ENCODE results near the genes SH3TC1, USP17L17, USP17L19 and USP17L28.

DNA sequence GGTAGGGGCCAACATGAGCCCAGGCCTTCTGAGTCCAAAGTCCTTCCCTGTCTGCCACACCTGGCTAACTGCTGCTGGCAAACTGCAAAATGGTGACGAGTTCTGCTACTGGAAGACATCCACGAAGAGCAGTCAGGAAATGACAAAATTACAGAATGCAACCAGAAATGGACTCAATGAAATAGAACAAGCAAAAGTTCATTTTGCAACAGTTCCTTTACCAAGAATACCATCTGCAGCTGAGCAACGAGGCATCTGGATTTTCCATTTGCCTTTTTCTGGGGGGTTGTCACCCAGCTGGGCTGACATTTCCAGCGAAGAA is 70.2 kb upstream of the AFAP1 start:
- PRO-cap, result no peak
- RAMPAGE, long total RNA, result no peak
- RRBS, result no CpG with 5 or more reads among the region's 4 CpGs

GRCh38 chr4:8127970-8129051 is 30.3 kb downstream of the ABLIM2 start:
- PRO-cap, result no peak
- RAMPAGE, long total RNA, result no peak
- RRBS, result no CpG with 5 or more reads among the region's 25 CpGs

DNA sequence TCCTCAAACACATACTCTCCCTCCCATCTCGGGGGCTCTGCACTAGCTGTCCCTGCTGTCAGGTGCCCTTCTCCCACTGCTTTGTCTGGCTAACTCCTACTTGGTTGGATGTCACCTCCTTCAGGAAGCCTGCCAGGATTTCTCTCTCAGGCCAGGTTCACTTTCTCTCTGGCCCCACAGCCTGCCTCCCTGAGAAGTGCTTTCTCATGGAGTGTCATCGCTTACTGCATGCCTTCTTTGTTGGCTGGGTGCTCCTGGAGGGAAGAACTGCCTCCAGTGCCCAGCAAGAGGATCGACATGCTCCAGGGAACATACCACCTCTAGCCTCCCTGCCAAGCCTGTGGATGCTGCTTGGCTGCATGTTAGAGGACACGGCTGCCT is 15.2 kb downstream of the ABLIM2 start:
- PRO-cap, result no peak
- RAMPAGE, long total RNA, result no peak
- RRBS, result no CpG with 5 or more reads among the region's 4 CpGs

DNA sequence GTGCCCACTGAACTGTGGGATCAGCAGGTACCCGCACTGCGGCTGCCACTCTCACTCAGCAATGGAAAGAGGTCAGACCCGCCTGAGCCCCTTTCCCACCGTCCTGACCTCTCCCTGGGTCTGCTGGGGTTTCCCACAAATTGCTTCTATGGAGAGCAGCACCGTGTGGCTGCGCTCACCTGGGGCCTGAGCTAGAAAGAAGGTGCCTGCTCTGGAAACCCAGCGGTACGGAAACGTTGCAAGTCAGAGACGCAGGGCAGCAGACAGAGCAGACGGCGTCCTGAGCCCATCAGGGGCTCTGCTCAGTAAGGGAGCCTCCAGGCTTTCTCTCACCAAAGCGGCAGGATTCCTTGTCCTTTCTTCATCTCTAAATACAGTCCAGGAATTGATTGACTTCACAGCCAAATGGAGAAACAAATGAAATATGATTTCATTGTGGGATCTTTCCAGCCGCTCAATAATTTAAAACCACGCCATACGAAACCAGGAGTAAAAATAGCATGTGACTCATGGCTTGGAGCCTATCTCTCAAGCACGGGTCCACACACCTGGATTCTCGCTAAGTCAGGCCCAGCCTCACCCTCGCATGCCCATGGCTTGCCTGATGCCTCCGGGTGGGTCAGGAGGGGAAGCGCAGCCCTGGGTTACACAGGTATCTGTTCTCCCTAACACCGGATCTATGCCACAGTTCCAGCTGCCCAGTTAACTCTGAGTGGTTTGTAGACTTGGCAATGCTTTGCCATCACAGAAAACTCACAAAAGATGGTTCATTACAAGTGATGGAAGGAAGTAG is 5.4 kb upstream of the ABLIM2 start:
- PRO-cap, result no peak
- RAMPAGE, long total RNA, result no peak
- RRBS, result 90% methylated on average over 3 of the region's 22 CpGs

DNA sequence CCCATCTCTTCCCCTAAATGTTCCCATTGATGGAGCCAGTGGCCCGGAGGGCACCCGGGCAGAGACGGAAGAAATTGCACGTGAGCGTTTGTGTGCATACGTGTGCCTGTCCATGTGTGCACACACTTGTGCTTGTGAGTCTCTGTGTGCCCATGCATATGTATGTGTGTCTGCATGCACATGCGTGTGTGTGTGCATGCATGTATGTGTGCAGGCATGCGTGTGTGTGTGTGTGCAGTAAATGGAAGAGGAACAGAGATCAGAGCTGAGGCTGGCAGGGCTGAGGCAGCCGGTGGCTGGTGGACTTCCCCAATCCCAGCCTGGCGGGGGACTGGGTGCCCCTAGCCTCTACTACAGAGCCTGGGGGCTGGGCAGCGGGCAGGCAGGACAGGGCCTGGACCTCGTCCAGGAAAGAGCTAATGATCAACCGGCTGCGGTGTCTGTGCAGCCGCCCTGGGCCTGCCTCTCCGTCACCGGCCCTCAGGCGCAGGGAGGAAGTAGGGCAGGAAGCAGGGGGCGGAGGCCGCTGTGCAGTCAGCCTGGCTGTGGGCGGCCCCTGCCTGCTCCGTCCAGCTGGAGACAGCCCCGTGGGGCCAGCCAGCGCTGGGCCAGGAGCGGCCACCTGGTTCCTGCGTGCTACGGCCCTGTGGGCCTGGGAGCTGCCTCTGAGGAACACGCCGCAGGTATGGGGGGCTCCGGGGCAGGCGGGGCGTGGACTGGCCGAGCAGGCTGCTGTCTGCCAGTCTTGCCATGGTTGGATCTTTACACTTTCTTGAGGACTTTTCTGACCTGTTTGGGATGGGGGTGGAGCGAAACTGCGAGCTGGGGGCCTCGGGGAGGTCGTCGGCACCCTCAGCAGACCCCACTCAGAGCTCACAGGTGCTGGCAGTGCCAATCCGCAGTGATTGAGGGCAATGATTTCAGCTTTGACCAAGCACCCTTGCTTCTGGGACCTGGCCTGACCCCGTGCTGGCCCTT is at the start of gene SH3TC1:
Gene SH3TC1, plus strand, starts transcription at position 568 of the 978 bp plus-strand sequence.
- PRO-cap, result no peak
- RAMPAGE, long total RNA, result no peak
- RRBS, result 2% methylated on average over 5 of the region's 40 CpGs

DNA sequence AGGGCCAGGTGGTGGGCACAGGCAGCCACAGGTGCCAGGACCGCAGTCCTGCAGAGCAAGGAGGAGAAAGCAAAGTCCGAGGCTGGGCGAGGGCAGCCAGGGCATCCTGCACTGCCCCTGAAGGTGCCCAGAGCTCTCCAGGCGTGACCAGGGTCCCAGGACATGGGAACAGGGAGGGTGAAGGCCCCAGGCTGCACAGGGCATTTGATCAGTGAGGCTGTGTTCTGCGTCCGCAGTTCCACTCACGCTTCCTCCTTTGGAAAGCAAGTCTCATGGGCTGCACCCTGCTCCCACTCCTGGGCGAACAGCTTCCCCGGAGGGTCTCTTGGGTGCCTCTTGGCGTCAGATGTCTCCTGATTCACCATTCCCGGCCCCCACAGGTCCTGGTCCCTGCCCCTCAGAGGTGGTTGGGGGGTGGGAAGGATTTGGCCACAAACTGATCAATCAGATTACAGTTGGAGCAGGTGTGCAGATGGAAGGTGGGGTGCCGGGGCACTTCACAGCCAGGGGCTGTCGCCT is 3.1 kb downstream of the SH3TC1 start:
- PRO-cap, result no peak
- RAMPAGE, long total RNA, result no peak
- RRBS, result 82% methylated on average over 2 of the region's 13 CpGs

DNA sequence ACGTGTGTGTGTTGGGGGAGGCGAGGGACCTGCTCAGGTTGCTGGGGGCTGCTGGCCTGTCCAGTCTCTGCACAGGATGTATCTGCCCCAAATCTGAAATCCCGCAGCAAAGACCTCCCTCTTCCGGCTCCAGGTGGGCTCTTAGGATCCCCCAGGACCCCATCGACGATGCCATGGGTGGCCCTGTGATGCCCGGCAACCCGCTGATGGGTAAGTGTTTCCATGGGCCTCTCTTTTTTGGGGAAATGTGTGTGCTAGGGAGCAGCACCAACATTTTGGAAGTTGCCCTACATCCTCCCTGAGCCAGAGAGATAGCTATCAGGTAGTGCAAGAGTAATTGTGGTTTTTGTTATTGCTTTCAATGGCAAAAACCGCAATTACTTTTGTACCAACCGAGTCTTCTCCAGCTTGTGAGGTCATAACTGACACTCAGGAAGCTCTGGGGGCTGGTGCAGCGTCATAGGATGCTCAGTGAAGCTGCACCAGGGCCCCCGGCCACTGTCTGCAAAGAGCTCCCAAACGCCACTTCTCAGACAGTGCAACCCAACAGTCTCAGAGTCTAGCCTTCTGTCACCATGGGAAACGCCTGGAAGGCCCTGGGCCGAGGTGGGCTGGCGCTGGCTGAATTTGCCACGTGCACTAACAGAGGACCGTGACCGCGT is 19.2 kb downstream of the SH3TC1 start:
- PRO-cap, result no peak
- RAMPAGE, long total RNA, result no peak
- RRBS, result 93% methylated on average over 4 of the region's 20 CpGs

GRCh38 chr4:8221380-8222042 is 22.4 kb downstream of the SH3TC1 start:
- PRO-cap, result no peak
- RAMPAGE, long total RNA, result no peak
- RRBS, result no CpG with 5 or more reads among the region's 6 CpGs

DNA sequence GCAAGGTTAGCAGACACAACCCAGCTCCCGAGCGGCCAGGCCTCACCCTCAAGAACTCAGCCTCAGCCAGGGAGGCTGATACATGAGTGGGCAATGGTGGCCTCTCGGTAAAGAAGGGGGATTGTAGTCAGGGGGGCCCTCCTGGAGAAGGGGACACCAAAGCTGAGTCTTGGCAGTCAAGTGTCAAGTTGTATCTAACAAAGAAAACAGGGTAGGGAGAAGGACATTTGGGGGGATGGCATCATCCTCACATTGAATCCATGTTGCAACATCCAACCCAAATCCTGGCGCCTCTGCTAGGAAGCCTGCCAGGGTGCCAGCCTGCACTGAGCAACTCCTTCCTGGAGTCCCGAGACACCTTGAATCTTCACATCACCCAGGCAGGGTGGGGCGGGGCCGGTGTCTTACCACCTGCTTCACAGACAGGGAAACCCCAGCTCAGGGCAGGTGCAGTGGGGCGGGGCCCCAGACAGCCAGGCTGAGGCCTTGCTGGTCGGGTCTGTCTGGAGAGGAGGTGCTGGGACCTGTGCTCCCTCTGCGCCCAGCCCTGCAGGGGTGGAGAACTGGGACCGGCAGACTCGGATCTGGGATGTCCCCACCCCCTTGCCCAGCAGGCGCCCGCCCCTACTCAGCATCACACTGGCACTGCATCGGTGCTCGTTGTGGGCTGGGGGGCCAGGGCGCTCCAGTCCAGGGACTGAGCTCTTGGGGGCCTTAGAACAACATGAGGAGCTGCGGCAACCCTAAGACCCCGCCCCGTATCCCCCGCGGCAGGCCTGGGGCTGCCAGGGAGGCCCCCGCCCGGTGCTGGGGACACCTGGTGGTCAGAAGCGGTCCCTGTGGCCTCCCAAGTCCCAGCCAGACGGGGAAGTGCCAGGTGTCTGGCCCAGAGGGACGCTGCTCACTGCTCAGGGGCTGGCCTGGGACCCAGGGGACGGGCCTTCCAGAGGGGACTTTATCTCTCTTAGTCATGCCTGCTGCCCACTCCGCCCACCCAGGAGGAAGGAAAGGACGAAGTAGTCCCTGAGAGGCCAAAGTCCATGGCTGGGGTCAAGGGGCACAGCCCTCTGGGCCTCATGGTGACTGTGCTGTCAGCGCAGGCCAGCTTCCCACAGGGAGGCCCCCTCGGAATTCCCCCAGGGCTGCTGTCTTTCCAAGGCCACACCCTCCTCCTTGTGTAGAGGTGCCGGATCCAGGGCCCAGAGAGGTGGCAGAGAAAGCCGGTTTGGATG is 31.3 kb upstream of the HTRA3 start:
- PRO-cap, result no peak
- RAMPAGE, long total RNA, result no peak
- RRBS, result no CpG with 5 or more reads among the region's 34 CpGs

GRCh38 chr4:8242204-8242708 is 27.3 kb upstream of the HTRA3 start:
- PRO-cap, result no peak
- RAMPAGE, long total RNA, result no peak
- RRBS, result 60% methylated on average over 2 of the region's 21 CpGs

DNA sequence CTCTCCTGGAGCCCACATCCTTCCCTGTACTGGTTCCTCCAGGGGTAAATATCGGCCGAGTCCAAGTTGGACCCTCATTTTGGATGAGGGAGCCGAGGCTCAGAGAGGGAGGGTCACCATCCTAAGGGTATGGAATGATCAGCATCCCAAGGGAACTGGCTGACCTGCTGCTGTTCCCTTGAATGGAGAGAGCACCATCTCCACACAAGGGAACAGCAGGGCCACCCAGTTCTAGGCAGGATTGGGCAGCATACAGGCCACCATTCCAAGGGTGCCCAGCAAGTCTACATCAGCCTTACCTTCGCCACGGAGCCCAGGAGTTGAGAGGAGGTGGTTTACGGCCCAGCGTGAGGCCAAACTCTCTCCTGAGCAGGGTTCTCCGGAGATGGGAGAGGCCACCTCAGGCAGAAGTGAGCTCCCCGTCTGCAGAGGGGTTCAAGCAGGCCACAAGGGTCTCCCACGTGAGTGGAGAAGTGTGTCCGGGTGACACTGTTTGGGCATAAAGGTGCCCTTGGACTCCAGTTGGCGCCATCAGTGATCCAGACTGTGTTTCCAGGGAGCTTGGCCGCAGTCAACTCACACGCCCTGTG is 24.8 kb upstream of the HTRA3 start:
- PRO-cap, result no peak
- RAMPAGE, long total RNA, result no peak
- RRBS, result 95% methylated on average over 3 of the region's 14 CpGs

DNA sequence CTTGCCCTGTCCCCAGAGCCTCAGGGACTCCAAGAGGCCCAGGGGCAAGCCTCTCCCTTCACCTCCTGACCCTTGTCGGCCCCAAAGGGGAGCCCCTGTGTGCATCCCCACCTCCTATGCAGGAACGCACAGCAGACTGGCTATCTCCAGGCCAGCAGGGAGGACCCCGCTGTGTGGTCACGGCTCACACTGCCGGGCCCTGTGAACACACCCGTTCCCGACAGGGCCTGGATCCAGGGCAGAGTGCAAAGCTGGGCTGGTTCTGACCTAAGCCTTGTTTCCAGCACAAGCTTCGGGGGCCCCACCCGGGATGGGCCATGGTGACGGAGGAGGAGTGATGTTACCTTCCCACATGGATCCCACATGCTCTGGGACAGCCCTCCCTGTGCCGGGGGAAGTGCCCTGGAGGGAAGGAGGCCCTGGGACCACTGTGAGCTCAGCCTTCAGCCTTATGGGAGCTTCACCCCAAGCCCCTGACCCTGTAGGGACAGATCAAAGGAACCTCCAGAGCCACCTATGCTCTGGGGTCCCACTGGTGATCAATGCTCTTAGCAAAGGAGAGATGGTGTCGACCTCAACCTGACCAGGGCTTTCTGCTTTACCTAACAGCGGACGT is 21.9 kb upstream of the HTRA3 start:
- PRO-cap, result no peak
- RAMPAGE, long total RNA, result no peak
- RRBS, result 74% methylated on average over 7 of the region's 14 CpGs

- PRO-cap, result no peak
- RAMPAGE, long total RNA, result no peak
- RRBS, result no CpG with 5 or more reads among the region's 10 CpGs
Measured at GRCh38 chr4:8278424-8278799, 8.9 kb downstream of the HTRA3 start.

DNA sequence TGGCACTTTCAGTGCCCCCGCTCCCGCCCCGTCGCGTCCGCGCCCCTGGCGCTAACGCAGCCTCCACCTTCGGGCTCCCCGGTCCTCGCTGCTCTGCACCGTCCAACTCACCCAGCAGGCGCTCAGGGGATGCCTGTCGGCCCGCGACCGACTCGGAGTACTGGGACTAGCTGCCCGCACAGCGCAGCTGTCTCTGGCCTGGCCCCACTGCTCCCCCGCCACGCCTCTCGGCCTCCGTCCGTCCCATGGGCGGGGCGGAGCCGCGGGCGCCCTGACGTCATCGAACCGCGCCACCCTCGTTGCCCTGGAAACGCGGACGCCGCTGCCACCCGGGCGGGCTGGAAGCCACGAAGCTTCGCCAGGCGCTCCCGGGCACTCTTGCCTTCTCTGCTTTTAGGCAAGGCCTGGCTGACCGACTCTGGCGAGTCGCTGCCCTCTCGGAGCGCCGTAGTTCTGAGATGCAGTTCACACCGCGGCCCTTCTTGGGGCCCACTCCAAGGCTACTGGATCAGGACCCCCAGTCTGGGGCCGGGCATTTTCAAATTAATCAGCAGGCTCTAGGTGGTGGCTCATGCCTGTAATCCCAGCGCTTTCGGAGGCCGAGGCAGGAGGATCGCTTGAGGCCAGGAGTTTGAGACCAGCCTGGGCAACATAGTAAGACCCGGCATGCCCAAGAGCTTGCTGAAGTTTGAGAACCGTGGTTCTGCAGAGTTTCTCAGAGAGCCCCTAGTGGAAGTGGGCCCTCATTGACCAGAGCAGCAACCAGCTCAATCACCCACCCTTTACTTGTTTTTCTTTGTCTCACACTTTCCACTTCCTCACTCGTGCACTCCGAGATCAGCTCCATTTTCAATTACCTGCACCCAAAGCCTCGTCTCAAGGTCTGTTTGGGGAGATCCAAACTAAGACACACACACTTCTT is 12.0 kb downstream of the ACOX3 start:
- PRO-cap, result unidirectional peak, minus-strand start at position 229 of the sequence
- RAMPAGE, long total RNA, result no peak
- RRBS, result 2% methylated on average over 13 of the region's 64 CpGs

GRCh38 chr4:8642007-8642483 is 49.5 kb downstream of the CPZ start:
- PRO-cap, result no peak
- RAMPAGE, long total RNA, result no peak
- RRBS, result 69% methylated on average over 4 of the region's 12 CpGs

GRCh38 chr4:9243501-9244046 is at the start of gene USP17L17:
Gene USP17L17 (plus strand): TSS chr4:9243879.
- PRO-cap, result no peak
- RAMPAGE, long total RNA, result no peak
- RRBS, result no CpG with 5 or more reads among the region's 18 CpGs

- PRO-cap, result no peak
- RAMPAGE, long total RNA, result no peak
- RRBS, result no CpG with 5 or more reads among the region's 16 CpGs
Measured at GRCh38 chr4:9253145-9253600, at the start of gene USP17L19. Gene USP17L19 (plus strand): TSS chr4:9253378.

GRCh38 chr4:9348717-9349039 is at the start of gene USP17L28:
Gene USP17L28 (plus strand): TSS chr4:9348893.
- PRO-cap, result no peak
- RAMPAGE, long total RNA, result no peak
- RRBS, result no CpG with 5 or more reads among the region's 16 CpGs

- PRO-cap, result no peak
- RAMPAGE, long total RNA, result no peak
- RRBS, result no CpG with 5 or more reads among the region's 13 CpGs
Measured at GRCh38 chr4:10031311-10032055, 10.2 kb upstream of the SLC2A9 start.

DNA sequence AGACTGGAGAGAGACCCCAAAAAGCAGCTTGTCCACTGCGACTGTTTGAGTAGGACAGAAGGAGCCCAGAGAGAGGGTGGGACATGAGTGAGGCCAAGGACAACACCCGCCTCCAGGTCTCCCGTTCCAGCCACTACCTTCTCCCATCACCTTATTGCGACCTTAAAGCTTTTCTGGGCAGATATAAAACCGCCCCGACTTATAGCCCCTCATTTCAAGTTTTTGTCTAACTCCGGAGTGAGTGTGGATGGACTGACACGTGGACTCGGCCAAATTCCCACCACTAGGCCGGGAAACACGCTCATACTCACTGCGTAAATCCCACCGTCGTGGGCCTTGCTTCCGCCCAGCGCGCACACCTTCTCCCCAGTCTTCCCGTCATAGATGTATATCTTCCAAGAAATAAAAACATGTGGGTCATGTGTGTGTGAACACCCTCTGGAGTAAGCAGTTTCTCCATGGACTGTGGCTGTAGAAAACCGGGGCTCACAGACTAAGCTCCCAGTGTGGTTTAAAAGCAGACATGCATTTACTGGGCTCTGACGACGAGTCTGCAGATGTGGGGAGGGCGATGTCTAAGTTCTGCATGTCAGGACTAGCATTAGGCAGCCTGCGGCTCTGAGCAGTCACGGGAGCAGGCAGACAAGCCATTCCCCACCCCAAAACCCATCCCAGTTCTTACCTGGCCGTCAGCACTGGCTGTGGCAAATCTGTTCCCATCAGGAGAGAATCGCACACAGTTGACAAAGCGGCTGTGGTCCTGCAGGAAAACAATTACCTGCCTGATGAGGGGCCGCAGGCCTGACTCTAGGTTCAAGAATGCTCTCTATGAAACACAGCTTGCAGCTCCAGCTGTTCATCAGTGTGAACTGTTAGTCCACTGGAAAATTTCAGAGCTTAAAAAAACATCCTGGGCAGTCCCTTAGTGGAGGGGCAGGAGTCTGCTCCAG is 28.3 kb downstream of the WDR1 start:
- PRO-cap, result no peak
- RAMPAGE, long total RNA, result no peak
- RRBS, result 96% methylated on average over 3 of the region's 28 CpGs

All from lung (tissue), 4 donors.